Camera-type eye (tissue), 1 donor: ENCODE results near the gene BCAP29.

GRCh38 chr7:105438919-105439471 is 50.3 kb upstream of the SRPK2 start:
- RAMPAGE, long total RNA: no peak

- RAMPAGE, long total RNA: no peak
Measured at GRCh38 chr7:105583292-105583504, 1.9 kb upstream of the EFCAB10 start.

GRCh38 chr7:105775933-105776483 is 100.4 kb downstream of the ATXN7L1 start:
- RAMPAGE, long total RNA: no peak

DNA sequence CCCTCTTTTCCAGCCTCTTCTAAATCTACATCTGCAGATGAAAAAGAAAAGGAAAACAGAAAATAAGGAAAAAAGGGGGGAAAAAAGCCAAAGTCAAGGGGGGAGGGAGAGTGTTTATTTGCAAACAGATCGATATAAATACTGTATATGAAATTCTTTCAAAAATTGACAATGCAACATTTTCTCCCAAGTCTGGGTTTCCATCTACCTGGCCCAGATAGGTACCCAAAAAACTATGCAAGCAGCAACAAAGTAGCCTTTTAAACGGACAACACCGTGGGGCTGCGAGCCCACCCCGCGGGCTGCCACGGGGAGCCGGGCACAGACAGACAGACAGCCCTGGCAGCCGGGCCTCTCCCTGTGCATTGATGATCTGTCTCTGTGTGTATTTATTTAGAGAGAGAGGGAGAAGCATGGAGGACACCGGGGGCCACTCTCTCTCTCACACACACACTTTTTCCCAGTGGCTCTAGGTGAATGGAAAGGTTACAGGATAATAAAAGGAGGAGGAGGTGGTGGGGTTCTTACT is 485 bp downstream of the ATXN7L1 start:
- RAMPAGE, long total RNA: no peak

- RAMPAGE, long total RNA: no peak
Measured at GRCh38 chr7:105877715-105878011, 1.3 kb upstream of the ATXN7L1 start.

- RAMPAGE, long total RNA: no peak
Measured at GRCh38 chr7:105934779-105935111, 28.3 kb upstream of the CDHR3 start.

- RAMPAGE, long total RNA: no peak
Measured at GRCh38 chr7:105990731-105990999, 27.6 kb downstream of the CDHR3 start.

DNA sequence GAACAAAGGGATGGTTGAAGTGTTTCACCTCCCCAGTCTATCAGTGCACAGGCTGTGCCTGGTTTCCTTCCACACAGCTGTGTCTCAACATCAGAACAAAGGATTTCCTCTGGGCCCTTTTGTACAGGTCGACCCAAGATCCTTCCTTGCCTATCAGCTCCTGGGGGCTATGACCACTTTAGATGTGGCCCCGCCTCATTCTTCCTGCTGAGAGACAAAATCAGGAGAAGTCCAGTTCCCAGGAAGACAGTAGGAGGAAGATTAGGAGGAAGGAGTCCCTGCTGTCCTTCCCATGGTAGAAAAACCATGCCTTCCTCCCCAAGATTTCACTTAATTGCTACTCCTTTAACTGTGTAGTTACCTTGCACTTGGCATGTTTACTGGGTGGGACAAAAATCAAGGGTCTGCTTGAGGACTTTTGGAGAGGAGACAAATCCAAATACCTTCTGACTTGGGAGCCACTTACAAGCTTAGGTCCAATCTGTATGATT is 65.5 kb downstream of the NAMPT start:
- RAMPAGE, long total RNA: no peak

DNA sequence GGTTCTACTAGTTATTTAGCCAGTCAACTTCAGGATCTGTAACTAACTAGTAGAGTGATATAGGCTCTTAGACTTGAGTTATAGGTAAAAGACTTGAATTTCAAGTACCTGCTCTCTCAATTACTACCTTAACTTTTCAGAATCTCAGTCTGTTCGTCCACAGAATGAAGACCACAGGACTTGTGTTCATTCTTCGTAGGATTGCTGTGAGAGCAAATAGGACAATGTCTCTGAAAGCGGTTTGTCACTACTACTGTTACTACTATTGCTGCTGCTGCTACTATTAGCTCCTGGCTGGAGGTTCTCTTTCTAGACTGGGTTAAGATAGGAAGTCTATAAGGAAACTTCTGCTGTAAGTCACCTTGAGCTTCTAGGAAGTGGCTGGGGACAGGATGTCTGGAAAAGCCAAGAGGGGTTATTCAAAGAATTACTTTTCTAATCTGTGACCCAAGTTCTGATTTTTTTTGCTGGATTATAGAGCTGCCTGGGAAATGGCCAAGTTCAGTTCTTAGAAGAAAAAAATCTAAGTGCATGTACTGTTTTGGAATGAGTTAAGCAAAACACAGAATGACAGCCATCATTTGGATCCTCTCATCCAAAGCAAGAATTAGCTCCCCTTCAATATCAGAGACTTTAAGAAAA is 62.3 kb downstream of the NAMPT start:
- RAMPAGE, long total RNA: no peak

- RAMPAGE, long total RNA: no peak
Measured at GRCh38 chr7:106239368-106239839, 45.4 kb downstream of the NAMPT start.

DNA sequence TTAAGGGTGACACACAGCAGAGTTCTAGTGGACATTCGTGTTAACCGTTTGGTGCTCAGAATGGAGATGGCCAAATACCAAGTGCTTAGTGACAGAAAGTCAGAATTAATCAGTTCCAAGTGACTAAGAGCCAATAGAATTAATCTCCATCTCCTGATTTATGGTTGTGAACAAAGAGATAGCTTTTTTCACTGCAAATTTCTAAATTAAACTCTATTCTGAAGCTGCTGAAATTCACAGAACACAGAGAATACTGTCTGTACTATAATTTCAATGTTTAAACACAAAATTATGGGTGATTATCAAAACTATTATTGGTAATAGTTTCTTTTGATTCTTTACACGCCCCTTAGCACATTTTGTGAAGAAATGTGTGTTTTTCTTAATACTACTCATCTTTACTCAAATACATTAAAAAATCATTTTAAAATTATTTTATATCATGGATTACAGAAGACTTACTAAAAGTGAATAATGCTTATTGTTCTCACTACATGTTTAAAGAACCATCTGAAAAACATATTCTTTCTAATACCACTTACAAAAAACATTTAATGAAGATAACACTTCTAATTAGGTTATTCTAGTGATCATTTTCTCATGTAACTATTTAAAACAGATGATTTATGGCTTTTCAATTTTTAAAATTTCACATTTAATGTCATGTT is 35.9 kb downstream of the NAMPT start:
- RAMPAGE, long total RNA: no peak

GRCh38 chr7:106263452-106264295 is 21.1 kb downstream of the NAMPT start:
- RAMPAGE, long total RNA: no peak

GRCh38 chr7:106285341-106285937 is 656 bp upstream of the NAMPT start:
- RAMPAGE, long total RNA: no peak

DNA sequence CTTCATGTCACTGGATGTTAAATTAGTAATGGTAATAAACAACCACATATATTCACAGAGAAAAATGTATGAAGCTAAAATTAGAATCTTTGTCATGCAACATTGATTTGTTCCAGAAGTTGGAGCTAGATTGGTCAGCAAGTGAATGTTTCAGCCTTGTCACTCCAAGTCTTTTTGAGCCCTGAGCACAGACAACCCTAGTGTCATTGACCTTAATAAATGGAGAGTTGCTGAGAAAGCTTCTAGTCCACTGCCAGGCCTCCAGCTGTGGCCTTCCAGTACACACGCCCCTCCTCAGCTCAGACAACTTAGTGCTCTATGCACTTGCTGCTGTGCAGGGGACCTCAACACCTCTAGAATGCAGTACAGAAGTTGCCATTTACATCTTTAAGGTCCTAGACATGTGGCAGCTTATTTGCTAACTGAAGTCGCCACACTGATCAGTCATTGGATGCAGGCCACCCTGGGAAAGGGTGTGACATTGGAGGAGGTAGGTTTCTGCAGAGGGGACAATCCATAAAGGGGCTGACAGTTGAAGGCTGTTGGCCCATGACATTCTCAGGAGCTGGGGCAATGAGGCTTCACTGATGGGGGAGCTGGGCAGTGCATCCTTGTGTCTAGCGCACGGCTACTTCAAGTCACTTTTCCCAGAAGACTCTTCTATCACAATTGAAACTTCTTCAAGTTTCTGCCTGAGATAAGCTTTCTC is 175.6 kb downstream of the CCDC71L start:
- RAMPAGE, long total RNA: no peak

DNA sequence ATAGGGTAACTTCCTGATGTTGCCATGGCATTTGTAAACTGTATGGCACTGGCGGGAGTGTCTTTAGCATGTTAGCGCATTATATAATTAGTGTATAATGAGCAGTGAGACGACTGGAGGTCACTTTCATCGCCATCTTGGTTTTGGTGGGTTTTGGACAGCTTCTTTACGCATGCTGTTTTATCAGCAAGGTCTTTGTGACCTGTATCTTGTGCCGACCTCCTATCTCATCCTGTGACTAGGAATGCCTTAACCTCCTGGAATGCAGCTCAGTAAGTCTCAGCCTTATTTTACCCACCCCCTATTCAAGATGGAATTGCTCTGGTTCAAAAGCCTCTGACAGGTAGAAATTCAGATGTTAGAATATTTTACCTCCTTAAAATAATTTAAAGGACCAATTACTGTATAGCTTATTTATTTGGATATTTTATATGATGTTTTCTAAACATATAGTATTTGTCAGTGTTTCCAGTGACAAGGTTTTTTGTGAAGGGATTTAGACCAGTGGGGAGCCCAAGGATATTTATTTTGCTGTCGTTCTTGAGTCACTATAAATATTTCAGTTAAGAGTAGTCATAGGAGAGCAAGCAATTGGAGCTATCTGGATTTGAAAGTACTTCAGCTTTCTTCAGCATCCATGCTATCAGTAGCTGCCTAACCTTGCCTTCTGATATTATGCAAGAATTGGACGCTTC is 90.0 kb upstream of the PIK3CG start:
- RAMPAGE, long total RNA: no peak

GRCh38 chr7:106867423-106867748 is 2.3 kb downstream of the PIK3CG start:
- RAMPAGE, long total RNA: no peak

- RAMPAGE, long total RNA: no peak
Measured at GRCh38 chr7:107006923-107008024, 37.2 kb upstream of the PRKAR2B start.

DNA sequence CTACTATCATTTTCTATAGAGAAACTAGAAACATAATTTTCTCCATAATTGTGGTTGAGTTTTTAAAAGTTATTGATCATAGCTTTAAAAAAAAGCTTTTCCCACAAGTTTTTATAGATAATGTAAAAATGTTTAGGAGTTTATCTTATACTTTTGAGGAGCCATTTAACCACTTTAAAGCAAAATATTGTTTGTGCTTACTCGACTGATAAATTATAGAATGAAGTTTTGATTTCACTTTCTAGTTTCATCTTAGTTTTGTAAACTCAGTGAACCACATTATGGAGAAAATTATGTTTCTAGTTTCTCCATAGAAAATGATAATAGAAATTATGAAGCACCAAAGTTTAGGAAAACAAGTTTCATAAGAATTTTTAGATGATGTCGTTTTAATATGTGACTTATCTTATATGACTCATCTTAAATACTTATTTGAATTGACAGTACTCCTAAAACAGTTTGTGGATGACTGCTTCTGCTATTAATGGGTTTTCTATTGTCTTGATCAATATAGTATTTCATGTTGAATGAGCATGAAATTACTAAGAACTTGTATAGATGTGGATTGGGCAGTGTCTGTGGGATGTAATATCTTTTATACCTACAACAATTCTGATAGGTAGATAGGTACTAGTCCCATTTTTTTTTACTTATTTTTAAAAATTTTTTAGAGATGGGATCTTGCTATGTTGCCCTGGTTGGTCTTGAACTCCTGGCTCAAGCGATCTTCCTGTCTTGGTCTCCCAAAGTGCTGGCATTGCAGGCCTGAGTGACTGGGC is 3.5 kb downstream of the HBP1 start:
- RAMPAGE, long total RNA: no peak

- RAMPAGE, long total RNA: start-site peak on the plus strand at chr7:107580245-107580278, 303 reads
Measured at GRCh38 chr7:107579935-107581008, at the start of gene BCAP29. BCAP29 (plus strand) TSS chr7:107580246.

DNA sequence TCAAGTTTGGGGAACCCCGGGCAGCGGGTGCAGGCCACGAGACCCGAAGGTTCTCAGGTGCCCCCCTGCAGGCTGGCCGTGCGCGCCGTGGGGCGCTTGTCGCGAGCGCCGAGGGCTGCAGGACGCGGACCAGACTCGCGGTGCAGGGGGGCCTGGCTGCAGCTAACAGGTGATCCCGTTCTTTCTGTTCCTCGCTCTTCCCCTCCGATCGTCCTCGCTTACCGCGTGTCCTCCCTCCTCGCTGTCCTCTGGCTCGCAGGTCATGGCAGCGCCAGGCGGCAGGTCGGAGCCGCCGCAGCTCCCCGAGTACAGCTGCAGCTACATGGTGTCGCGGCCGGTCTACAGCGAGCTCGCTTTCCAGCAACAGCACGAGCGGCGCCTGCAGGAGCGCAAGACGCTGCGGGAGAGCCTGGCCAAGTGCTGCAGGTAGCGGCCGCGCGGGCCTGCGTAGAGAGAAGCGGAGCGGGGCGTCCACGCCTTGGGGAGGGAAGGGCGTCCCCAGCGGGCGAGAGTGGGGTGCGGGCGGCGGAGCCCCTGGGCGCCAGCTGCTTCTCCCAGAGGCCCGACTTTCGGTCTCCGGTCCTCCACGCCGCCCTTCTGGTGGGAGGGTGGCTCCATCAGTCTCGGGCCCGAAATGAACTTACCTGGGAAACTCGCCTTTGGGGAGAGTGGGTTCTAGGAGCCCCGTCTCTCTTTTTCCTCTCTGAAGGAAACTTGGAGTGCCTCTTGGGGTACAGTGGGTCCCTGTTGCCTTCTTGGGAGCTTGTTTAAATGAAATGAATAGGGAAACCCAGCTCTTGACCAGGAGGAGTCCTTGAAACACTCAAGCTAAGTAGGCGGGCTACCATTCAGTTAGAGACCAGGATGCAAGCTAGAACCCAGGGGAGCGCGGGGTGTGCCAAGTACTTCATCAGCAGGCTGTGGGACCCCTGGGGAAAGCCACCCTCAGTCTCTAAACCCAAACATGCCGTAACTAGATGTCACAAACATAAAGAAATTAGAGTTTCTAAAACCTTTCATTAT is 1.1 kb downstream of the SLC26A4 start:
- RAMPAGE, long total RNA: no peak